Brain (tissue), 1 donor: ENCODE measurements around a stretch of chr5.

GRCh38 chr5:141506621-141507594, 18.0 kb downstream of the PCDHGC5 start:
- RRBS: no CpG with 5 or more reads among the region's 7 CpGs

- RRBS: no CpG with 5 or more reads among the region's 18 CpGs
Observed at GRCh38 chr5:141525670-141526843, 37.2 kb downstream of the PCDHGC5 start.

DNA sequence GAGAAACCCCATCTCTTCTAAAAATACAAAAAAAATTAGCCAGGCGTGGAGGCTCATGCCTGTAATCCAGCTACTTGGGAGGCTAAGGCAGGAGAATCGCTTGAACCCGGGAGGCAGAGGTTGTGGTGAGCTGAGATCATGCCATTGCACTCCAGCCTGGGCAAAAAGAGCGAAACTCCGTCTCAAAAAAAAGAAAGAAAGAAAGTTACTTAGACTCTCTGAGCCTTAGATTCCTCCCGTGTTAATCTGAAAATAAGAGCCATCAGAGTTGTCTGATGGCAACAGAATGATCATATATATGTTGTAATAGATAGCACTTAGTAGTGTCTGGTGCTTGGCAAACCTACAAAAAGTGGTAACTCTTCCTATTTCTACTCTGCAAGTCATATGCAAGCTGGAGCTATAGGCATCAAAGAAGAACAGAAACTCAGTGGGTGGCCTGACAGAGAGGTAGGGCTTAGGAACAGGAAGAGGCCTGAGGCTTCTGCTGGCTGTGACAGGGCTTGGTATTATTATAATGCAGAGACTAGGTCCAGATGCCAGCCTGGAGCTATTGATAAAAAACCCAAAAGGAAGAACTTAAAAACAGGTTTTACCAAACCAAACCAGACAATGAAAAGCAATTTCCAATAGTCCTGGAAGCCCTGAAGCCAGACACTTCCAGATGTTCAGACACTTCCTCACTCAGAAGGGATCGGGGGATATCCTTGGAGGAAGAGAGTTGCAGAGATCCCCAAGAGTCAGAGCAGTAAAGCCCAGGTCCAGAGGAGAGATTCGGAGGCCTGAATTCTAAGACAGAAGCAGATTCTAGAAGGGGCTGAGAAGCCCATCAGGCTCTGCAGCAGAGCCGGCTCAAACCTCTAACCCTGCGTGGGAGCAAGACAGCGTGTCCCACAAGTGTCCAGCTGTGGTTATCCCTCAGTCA, 4.4 kb upstream of the DIAPH1 start:
- RRBS: no CpG with 5 or more reads among the region's 11 CpGs

DNA sequence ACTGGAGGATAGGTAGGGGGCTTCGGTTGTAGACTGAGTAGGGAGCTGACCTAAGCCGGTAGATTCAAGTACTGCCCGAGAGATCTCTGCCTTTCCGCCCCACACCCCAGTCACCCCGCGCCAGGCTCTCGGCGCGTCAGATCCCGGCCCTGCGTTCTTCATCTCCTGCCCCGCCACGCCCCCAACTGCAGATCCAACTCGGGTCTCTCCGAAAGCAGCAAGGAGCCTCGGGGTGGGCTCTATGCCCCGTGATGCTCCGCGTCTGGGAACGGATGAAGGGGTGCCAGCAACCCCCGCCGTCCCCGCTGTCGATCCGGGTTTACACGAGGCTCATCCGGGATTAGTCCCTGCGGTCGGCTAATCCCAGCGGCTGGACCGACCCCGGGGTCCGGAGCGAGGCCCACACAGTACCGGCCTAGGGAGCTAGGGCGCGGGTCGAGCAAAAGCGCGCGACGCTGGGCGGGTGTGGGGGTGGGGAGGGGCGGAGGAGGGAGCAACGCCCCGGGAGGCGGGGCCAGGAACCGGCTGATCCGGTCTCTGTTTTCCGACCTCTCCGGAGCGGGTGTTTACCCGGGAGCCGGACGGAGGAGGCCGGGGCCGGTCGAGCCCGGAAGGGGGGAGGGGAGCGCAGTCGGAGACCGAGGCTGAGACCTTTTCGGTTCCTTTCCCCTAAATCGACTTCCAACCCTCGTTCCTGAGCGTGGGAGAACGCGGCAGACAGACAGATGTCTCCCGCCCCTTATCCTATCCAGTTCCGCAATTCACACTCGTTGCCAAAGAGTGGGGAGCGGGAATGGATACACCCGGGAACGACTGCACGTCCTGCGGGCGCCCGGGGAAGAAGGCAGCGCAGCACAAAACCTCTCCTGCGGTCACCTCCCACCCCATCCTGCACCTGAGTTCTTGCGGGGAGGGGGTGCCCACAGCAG, 28.7 kb downstream of the PCDH1 start:
- RRBS: 4% methylated on average over 23 of the region's 81 CpGs

- RRBS: no CpG with 5 or more reads among the region's 18 CpGs
Observed at GRCh38 chr5:141856954-141857807, 21.0 kb downstream of the PCDH1 start.

DNA sequence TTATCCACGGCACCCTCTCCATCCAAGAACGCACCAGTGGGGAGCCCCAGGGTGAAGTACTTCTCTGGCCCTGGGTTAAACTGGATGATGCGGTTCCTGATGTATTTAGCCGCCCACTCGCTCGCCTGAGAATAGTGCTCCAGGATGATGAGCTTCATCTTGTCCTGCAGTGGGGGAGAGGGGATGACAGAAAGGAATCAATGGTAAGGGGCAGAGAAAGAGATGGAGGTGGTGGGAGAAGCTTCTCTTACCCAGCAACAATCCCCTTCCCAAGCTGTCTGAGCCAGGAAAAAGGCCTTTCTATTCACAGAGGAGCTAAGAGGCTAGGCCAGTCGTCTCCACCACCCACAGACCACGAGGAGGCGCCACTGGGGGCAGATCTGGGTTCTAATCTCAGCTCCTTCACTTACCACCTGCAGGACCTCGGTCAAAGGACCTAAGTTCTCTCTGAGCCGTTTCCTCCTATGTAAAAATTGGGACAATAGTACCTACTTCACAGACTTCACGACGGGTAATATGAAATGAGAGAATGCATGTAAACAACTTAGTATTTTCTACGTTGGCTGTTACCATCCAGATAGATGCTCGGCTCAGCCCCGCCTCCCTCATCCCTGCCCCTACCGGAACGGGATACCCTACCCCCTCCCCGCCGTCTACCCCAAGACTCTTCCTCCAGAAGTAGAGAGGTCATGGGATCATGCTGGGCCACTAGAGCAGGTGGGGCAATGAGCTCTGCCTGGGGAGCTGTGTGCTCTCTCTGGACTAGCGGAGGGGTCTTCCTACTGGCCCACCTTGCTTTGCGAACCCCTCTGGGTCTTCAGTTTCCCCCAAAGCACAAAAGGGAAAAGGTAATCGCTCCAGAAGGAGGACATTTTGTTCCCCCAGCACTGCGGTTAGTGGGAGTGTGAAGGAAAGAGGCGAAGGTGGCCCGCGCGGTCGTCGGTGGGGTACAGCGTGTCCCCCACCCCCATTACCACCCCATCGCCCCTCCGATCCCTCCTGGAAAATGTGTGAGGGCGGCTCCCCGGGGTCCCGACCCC, 629 bp downstream of the GNPDA1 start:
- RRBS: 2% methylated on average over 2 of the region's 36 CpGs

DNA sequence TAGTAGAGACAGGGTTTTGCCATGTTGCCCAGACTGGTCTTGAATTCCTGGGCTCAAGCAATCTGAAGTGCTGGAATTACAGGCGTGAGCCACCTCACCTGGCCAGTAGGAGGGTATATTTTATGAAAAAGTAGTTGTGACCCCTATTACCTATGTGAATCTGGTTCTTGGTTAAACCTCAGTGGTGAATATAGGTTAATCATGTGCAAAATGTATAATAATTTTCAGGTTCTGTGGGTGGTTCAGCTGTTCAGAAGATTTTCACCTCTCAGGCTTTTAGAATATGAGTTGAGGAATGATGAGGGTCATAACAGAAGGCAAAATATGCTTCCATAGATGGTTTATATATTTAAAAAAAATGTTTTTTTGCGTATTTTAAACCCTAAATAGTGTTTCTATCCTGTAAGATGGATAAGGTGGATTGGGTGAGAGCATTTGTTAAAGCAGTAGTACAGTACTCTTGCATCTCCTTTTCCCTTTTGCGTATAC, 47.0 kb downstream of the NDFIP1 start:
- RRBS: no CpG with 5 or more reads among the region's 3 CpGs

DNA sequence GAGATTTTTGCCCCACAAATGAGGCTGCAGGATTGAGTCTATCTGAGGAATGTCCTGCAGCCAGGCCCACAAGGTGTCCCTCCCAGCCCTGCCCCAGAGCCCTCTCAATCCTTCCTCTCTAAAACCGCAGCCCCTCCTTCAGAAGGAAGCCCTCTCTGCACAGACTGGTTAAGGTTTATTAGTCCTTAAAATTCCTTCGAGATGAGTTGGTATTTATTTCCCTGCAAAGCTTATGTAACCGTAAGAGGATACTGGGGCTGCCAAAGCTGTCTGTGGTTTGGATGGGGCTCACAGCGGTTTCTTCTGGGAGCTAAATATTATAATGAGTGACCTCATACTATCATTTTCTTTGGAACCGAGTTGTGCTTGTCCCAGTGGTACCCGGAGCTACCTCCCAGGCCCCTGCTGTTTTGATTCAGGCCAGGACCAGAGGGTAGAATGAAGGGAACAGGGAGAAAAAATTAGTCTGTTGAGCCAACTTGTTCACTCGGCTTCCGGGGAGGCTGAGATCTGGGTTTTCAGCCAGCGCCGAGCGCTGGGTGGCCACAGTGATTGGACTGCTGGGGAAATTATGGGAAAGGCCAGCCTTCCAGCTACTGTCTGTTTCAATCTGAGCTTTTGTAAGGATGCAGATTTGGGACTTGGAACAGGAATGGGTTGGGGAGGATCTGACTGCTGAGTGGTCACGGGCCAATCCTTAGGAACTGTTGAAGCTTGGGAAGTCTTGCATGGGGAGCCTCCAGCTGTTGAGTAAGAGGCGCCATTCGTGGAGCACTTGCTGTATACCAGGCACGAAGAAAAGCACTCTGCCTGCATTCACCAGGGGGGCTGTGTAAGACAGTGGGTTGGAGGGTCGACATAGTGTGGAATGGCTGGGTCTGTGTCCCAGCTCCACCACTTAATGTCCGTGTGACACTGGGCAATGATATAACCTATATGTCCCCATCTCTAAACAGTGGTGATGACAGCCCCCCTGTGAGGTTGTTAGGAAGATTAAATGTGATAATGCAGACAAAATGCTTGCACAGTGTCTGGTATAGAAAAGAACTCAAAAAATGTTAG, 107.6 kb downstream of the NDFIP1 start:
- RRBS: 11% methylated on average over 3 of the region's 17 CpGs

GRCh38 chr5:142360747-142361282, 36.0 kb upstream of the SPRY4 start:
- RRBS: no CpG with 5 or more reads among the region's 10 CpGs

DNA sequence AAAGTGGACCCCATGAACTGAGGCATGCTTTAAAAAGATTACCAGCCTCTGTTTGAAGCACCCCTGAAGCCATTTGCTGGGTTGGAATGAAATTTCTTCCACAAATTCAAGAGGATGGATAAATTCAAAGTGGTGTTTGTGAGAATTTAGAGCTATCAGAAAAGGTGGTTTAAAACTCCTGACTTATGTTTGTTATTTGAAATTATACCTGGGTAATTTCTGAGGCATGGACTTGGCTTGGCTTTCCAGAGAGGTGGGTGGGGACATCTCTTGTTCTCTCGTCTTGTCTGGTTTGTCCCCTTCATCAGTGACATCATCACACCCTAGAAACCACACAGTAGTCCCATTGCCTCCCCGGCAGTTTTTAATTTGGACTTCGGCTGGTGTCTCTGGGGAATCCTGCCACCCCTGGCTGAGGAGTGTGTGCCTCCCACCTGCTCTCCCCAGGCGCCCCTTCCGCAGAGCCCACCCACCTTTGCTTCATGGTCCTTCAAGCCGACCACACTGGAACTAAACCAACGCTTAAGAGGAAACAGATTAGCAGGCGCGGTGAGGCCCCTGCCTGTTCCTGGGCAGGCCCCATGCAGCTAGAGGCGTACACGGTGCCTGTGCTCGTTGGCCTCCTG, 107.4 kb upstream of the SPRY4 start:
- RRBS: no CpG with 5 or more reads among the region's 12 CpGs

DNA sequence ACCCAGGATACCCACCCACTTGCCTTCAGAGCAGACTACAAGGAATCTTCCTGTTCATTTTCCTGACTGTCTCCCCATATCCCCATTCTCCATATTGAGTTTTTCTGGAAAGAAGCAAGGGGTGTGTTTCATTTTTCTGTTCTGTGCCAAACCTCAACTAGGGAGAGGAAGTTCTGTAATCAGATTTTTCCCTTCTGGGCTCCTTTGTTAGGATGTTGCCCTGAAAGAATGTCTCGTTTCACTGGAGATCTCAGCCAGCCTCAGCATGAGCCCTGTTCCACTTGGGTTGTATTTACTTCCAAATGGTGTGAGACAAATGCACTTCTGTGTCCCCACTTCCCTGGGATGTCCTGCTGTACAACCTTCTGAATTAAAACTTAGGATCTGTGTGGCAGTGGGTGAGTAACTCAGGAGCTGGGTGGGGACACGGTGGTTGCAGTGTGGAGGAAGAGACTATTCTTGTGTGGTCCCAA, 109.0 kb upstream of the SPRY4 start:
- RRBS: no CpG with 5 or more reads among the region's 2 CpGs

- RRBS: no CpG with 5 or more reads among the region's 7 CpGs
Observed at GRCh38 chr5:142540973-142541536, 144.8 kb downstream of the FGF1 start.

GRCh38 chr5:142712995-142713750, 27.3 kb upstream of the FGF1 start:
- RRBS: no CpG with 5 or more reads among the region's 32 CpGs

- RRBS: no CpG with 5 or more reads among the region's 49 CpGs
Observed at GRCh38 chr5:142770963-142771782, 996 bp downstream of the ARHGAP26 start.

- RRBS: no CpG with 5 or more reads among the region's 9 CpGs
Observed at GRCh38 chr5:142792489-142793147, 22.4 kb downstream of the ARHGAP26 start.

DNA sequence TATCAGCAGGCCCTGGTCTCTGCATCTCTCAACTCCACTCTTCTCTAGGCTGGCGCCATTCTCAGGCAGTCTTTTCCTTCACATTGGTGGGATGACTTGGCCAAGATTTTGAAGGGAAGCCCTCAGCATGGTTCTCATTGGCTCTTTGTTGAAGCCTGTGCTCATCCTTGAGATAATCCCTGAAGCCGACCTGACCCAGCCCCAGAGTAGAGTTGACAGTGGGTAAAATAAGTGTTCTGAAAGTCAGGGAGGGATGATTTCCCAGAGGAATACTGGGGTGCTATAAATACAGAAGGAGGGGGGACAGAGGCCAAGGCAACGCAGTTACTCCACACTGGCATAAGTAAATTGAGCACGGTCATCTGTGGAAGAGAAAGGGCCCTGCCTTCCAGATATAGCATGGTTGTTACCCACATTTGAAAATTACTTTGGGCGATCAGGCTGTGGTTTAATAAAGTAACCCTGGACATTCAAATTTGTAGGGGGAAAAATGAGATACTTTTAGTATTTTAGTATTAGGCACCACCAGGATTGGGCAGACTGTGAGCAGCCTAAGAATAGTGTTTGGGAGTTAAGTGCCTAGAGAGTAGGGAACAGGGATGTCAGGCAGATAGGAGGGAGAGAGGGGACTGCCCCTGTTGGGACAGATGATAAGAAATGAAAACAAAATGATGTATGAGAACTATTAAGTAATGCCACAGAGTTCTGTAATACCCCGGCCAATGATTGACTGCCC, 24.1 kb downstream of the ARHGAP26 start:
- RRBS: no CpG with 5 or more reads among the region's 6 CpGs

GRCh38 chr5:142819091-142819631, 49.0 kb downstream of the ARHGAP26 start:
- RRBS: no CpG with 5 or more reads among the region's 2 CpGs

DNA sequence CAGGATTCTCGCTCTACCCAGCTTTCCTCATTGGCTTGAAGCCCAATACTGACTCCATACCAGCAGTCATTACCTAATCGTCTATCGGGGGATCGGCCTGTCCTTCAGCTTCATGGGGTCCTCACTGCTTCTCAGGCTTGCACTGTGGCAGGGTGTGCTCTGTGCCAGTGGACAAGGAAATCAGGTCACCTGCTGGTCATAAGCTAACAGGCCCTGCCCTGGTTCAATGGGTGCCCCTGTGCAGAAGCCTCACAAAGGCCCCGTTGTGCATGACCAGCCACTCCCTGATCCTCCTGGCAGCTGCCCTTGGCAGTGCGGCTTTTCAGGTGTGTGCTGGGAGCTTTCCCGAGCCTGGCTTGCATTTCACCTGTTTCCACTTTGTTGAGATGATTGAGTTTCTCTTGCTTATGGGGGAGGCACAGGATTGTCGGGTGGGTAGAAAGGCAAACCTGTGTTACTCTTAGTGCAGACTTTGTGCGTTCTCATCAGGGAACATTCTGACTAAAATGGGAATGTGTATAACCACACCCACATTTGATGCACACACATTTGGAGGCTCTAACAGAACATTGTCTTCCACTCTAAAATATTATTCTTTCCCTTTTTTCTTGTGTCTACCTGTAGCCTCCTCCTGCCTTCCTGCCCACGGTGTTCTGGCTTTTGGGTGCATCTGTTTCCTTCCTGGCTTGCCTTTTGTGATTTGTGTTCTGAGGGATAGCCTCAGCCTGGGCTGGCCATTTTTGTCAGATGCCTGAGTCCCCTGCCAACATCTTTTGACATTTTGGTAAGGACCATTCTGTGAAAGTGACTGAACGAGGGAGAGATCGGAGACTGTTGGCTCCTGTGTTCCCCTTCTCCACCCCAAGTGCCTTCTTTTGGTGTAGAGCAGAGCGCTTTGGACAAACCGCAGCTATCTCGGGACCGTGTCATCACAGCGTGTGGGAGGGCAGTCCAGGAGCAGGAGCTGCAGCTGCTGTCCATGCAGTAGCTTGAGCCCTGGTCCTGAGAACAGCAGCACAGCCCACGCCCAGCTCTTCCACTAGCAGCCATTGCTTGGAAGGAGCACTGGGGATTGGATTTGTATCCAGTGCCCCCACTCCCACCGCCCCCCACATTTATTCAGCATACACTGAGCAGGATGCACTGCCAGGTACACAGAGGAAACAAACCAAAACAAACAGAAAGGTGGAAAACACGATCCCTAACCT, 101.3 kb downstream of the ARHGAP26 start:
- RRBS: no CpG with 5 or more reads among the region's 20 CpGs

GRCh38 chr5:142882889-142883501, 112.8 kb downstream of the ARHGAP26 start:
- RRBS: no CpG with 5 or more reads among the region's 2 CpGs